HL-60 (cell line): ENCODE measurements around a stretch of chr10.

GRCh38 chr10:77888517-77888938 is 38.0 kb downstream of the DLG5 start:
- RRBS = no CpG with 5 or more reads among the region's 10 CpGs

GRCh38 chr10:77969265-77969699 is 42.7 kb upstream of the DLG5 start:
- RRBS = no CpG with 5 or more reads among the region's 8 CpGs

- RRBS = no CpG with 5 or more reads among the region's 9 CpGs
These were observed 11.0 kb downstream of the RPS24 start for GRCh38 chr10:78044665-78045073.

DNA sequence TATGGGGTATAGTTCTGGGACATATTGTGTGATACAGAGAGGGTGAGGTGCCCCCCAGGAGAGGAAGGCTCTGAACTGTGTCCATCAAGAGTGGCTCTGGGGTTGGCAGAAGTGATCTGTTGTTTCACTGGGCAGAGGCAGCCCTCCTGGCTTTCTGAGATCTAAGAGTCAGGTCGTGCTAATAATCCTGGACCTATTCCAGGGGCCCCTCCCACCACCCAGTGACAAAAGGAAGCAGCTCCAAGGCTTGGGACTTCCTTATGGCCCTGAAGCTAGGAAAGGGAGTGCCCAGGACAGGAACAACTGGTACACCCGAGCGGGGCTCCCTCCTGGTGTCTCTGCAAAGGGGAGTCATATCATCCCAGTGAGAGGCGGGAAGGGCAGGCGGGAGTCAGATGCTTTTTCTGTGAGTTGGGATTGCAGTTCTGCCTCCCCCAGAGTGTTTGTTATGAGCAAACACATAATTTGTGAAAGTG is 32.3 kb downstream of the RPS24 start:
- RRBS = no CpG with 5 or more reads among the region's 5 CpGs

DNA sequence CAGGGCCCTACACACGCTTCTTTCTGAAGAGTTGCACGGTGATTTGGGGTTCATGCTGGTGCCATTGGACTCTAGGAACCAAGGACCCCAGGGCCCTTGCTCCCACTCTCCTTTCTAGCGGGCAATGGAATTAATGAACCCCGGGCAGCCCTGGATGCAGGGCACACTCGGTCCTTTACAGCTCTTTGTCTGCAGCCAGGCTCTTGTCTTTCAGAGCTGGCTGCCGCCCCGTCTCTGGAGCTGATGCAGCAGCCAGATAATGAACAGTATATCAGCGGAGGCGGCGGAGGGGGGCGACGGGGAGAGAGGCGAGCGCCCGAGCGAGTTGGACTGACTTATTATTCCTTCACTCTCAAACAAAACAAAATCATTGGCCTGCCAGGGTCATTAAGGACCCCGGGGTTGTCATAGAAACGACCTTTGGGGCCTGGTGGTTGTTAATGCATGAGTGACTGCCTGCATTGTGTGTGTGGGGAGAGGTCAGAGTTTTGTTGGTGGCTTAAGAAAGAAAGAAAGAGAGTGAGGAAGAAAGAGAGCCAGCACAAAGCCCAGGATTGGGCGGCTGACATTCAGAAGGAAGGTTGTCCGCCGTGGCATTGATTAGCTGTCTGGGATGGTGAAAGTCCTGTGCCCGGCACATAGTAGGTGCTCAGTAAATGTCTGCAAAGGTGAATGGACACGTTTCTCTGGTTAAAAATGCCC is 411.9 kb upstream of the ZMIZ1 start:
- RRBS = no CpG with 5 or more reads among the region's 23 CpGs

DNA sequence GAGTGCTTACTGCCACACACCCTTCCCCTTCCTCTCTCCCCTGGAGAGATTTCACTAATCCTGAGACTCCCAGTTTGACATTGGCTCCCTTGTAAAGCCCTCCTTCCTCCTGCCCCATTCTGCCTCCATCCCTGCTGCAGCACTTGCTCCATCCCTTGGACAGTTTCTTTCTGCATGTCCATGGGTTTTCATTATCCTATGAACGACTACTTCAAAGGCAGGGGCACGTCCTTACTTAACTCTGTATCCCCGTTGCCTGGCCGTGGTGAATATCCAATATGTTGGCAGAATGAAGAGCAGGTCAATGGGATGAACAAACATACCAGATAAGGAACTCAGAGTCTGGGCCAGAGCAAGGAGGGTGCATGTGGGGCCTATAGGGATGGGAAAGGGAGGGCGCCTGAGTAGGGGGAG is 255.0 kb upstream of the ZMIZ1 start:
- RRBS = no CpG with 5 or more reads among the region's 5 CpGs

DNA sequence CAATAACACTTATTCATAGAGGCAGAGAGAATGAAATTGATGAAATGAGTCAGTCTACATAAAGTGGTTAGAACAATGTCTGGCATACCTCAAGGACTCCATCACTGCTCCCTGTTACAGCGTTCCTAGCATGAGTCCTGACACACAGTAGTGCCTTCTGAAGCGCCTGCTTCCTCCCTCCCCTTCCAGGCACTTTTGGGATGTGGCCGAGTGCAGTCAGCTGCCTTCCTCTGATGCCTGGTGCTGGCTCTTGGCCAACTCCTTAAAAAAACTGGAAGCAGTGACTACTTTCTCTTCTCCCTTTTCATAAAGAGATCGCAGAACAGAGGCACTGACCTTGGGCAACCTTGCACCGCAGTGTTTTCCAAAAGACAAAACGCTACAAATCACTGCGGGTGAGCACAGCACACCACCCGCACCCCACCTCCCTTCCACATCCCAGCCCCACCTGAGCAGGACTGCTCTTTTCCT is 108.3 kb upstream of the ZMIZ1 start:
- RRBS = no CpG with 5 or more reads among the region's 8 CpGs

GRCh38 chr10:78963746-78964156 is 105.0 kb upstream of the ZMIZ1 start:
- RRBS = 41% methylated on average over 3 of the region's 14 CpGs

DNA sequence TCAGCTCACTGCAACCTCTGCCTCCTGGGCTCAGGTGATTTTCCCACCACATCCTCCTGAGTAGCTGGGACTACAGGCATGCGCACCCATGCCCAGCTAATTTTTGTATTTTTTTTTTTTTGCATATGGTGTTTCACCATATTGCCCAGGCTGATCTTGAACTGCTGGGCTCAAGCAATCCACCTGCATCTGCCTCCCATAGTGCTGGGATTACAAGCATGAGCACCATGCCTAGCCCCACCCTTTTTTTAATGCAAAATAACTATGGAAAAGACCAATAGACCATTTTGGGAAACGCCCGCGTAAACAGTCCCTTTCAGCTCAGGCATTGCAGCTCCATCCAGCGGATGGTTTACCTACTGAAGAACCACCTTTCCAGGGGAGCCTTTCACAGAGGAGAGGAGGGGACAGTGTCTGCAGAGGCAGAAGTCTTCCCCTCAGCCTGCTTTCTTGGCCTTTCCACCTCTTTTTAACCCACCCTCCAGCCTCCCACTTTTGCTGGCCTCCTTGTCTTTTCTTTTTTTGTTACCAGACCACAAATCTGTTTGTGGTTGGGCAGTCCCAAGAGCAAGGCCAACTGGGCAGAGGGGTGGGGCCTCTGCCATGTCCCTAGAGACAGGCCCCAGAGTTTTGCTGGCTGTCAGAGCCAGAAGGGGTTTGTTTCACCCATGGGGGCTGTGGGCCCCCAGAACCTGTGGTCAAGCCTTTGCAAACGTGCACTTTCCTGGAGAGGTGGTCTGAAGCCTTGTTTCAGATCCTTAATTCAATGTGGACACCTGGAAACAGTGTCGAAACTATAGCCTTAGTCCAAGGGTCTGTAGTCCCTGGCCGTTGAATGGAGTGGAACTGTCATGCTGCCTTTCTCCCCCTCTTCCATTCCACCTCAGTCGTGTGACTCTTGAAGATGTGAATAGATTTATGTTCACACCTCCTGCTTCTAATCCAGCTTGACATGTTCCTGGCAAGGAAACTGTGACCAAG is 10.1 kb downstream of the ZMIZ1 start:
- RRBS = no CpG with 5 or more reads among the region's 9 CpGs

DNA sequence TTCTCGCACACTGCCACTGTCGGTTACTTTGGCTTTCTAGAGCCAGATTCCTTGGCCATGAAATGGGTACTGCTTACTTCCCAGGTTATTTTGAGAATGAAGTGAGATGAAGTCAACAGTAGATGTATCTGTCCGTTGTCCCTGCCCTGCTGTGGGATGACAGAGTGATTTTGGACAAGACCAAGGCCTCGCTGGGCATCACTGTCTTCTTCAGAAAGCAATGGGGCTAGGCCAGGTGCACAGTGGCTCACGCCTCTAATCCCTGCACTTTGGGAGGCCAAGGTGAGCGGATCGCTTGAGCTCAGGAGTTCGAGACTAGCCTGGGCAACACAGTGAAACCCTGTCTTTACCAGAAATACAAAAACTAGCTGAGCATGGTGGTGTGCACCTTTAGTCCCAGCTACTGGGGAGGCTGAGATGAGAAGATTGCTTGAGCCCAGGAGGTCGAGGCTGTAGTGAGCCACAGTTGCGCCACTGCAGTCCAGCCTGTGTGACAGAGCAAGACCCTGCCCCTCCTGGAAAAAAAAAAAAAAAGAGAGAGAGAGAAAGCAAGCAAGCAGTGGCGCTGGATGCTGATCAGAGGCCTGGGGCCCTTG is 25.8 kb downstream of the ZMIZ1 start:
- RRBS = no CpG with 5 or more reads among the region's 11 CpGs

- RRBS = no CpG with 5 or more reads among the region's 8 CpGs
These were observed 43.6 kb downstream of the ZMIZ1 start for GRCh38 chr10:79112340-79112804.

GRCh38 chr10:79193048-79193852 is 124.5 kb downstream of the ZMIZ1 start:
- RRBS = no CpG with 5 or more reads among the region's 18 CpGs

- RRBS = no CpG with 5 or more reads among the region's 5 CpGs
These were observed 117.8 kb upstream of the PPIF start for GRCh38 chr10:79229435-79229865.

DNA sequence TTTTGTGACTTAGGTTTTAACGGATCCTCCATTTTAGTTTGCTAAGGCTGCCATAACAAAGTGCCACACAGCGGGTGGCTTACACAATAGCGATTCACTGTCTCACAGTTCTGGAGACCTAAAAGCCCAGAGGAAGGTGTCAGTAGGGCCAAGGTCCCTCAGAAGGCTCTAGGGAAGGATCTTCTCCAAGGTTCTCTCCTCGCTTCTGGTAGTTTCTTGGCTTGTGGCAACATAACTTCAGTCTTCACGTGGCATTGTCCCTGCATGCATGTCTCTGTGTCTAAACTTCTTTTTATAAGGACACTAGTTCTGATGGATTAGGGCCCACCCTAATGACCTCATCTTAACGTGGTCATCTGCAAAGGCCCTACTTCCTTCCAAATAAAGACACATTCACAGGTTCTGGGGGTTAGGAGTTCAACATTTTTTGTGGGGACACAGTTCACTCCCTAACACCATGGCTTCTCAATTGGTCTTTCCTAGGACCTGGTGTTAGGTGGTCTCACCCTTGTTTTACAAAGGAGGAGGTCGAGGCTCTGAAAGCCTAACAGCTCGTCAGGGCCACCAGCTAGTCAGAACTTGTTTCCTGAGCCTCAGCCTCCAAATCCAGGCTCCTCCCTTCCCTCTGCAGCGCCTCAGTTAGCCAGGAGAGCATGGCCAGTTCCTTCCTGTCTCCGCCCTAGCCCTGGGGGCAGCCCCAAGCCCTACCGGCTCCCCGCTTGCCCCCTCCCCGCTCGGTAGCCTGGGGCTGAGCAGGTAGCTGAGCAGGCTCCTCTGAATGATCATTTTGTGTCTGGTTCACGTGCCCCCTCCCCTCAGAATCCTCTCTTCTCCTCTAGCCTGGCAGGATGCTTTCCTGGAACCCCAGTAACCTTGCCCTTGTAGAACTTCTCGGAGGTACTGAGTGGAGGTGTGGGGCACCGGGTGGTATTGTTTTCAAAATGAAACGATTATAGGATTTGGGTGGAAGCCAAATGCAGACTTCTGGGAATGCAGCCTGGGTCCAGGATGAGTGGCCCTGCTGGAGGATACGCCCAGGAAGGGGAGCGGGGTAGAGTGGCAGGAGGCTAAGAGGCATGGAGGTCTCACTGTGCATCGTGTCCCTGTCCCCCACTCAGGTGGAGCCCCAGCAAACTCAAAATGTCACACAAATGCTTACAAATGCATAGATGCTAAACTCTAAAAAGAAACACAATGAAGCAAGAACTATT is 109.5 kb upstream of the PPIF start:
- RRBS = no CpG with 5 or more reads among the region's 21 CpGs

DNA sequence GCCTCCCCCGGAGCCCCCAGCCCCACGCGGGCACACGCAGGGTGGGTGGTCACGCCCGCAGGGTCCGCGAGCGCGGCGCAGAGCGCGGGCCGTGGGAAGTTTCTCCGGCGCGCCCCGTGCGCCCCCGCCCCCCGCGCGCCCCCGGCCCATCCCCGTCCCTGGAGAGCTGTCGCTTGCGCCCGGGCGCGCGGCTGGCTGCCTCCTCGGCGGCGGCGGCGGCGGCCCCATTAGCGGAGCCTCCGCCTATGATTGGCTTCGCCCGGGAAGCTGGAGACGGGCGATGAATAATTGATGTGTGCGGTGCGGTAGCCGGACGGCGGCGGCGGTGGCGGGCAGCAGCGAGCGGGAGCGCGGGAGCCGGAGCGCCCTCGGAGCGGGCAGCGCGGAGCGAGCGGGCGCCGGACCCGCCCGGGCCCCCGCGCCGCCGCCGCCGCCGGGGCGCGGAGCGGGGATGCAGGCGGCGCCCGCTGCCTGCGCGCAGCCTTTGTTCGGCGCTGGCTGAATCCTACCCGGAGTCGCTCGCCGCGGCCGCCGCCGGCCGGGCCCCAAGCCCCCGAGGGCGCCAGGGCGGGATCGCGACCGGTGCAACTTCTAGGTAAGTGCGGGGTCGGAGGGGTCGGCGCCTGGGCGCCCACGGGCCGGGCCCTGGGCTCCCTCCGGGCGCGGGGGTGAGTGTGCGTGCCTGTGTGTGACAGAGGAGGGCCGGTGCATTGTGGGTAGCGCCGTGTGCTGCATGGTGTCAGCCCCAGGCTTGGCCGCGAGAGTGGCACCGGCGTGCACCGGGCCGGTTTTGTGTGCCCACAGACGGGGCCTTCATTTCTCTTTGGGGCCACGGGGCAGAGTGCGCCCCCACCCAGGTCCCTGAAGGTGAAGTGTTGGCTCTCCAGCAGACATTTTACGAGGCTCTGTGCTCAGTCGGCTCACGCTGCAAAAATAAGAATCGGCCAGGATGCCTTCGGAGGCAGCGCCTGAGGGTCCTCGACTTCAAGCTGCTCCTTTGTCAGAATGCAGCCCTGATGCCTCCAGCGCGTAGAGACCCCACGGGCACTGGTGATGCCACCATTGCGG is 103.8 kb upstream of the PPIF start:
- RRBS = 3% methylated on average over 92 of the region's 133 CpGs

- RRBS = no CpG with 5 or more reads among the region's 15 CpGs
These were observed 101.1 kb upstream of the PPIF start for GRCh38 chr10:79246206-79246597.

- RRBS = no CpG with 5 or more reads among the region's 20 CpGs
These were observed 59.0 kb upstream of the PPIF start for GRCh38 chr10:79287874-79288967.

- RRBS = 97% methylated on average over 3 of the region's 32 CpGs
These were observed 48.2 kb upstream of the PPIF start for GRCh38 chr10:79298703-79299777.

DNA sequence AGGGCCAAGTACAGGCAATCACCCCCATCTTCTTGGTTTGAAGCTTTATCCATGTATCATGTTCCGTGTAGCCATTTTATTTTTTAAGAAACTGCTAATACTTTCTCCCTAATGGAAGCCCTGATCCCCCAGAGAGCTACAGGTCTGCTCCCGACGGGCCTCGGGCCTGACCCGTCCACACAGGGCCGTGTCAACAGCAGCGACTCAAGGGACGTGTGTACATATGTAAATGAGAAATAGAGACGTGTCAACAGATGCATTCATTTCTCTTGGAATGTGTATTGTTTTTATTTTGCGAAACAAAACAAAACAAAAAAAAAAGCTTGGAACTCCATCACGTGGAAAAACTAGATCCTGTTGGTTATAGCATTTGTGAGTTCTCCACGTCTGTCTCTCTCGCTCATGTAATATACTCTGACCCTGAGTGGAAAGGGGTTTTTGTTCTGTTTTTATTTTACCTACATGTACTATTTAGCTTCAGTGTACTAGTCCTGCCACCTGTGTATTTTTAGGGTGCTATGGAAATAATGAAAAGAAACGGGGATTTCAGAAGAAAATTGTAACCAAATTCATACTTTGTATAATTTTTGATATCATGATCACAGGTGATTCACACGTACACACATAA is 31.6 kb upstream of the PPIF start:
- RRBS = no CpG with 5 or more reads among the region's 15 CpGs